NALM6 (cell line): ENCODE measurements around the gene DUSP22.

GRCh38 chr6:291906-292604, at the start of gene DUSP22:
TSS of gene DUSP22 (plus strand) at chr6:292487.
- PRO-cap: bidirectional peak, plus-strand start at chr6:292109, minus-strand start at chr6:292002; bidirectional peak, plus-strand start at chr6:292533, minus-strand start at chr6:292416

DNA sequence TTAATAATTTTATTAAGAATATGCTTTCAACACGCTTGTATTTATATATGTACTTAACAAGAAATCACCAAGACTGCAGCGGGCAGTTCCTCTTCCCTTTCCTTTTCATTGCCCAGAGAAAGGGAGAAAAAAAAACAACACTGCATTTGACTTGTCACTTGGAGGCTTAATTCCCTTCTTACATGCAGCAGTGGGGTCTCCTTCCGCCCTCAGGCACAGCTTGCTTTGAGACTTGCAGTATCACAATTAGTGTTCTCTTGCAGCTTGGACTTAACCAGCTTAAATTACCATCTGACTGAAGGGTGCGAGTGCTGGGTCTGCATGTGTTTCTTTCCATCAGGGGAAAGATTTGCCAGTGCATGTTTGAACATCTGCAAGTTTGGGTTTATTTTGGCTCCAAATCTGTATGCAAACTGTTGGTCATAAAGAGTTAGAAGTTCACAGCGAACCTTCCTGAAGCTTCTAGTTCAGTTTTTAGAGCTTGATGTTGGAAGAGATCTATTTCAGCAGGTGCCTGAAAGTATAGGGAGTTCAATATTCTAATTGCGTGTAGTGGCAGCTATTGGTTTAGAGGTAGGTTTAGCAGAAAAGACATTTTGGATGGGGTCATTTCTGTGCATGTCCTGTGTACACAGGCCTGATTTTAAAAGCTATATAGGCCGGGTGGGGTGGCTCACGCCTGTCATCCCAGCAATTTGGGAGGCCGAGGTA, 35.7 kb upstream of the IRF4 start:
- PRO-cap: no peak

DNA sequence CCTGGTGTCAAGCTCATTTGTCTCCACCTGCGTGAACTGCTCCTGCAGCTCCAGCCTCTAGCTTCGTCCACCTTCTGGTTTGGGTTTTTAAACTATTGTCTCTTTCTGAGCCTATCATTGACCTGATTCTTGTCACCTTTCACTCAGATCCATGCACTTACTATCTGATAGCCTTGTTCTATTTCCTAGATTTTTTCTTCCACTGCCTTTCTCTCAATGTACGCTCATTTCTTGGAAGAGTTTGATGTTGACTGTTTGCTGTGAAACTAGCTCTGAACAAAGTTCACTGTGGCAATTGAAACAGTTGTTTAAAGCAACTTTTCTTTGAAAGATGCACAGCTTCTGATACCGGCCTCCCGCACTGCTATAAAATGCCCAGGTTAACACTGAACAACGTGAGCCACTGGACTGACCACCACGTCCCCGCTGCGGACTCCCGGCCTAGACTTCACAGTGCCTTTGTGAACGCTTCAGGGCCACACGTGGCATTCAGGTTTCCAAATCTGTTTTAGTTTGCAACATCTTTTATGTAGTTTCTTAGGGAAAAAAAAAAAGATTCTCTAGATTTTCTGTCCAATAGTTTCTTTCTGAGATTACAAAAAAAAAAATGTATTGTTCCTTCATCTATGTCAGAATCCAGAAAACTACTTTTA, 29.8 kb upstream of the IRF4 start:
- PRO-cap: no peak

DNA sequence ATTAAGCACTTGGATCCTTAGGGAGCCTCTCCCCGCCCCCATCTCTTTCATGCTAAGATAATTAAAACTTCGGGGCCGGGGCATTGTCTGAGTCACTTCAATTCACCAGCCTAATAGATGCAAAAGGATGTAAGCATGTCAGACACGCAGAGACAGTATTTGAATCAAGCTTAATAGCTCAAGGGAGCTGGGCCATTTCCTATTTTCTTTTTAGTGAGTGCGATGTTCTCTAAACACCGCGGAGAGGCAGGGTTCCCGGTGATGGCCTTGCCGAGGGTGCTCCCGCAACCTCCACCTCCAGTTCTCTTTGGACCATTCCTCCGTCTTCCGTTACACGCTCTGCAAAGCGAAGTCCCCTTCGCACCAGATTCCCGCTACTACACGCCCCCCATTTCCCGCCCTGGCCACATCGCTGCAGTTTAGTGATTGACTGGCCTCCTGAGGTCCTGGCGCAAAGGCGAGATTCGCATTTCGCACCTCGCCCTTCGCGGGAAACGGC, 534 bp upstream of the IRF4 start:
- PRO-cap: no peak

DNA sequence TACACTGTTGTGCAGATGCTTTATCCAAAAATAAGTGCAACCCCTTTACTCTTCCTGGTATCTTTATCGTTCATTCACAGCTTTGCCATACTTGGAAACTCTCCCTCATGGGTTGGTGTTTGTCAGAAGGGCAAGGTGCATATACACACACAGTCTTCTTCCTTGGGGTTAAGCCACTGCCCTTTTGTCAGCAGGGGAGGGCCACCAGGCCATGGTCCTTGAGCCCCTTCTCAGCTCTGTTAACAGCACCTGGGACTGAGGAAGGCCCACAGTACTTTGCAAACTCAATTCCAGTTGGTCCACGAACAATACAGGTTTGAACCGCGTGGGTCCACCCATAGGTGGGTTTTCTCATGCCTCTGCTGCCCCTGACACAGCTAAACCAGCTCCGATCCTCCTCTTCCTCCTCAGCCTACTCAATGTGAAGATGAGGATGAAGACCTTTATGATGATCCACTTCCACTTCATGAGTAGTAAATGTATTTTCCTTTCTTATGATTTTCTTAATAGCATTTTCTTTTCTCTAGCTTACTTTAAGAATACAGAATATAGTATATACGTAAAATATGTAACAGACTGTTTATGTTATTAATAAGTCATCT, 120.5 kb downstream of the IRF4 start:
- PRO-cap: no peak

DNA sequence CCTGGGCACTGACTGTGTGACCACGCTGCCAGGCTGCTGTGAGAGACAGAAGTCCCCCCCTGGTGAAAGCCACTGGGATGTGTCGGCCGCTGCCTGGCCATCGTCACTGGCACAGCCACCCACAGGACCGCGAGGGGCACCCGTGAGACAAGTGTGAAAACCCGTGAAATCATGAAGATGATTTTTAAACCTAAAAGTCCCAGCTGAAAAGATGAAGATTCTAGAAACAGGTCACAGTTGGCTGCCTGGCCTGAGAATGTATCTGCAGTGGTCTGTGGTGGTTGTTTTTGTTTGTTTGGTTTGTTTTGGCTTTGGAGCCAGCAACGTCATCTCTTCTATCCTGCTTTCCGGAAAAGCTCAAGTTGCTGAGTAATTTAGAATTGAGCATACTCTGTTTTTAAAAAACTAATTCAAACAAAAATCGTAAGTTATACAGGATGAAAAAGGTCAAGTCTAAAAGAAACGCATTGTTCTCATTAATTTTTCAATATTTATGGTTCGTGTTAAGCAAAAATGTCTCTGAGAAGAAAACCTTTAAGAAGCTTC, 94.7 kb downstream of the HUS1B start:
- PRO-cap: no peak

GRCh38 chr6:617278-618057, 39.4 kb downstream of the HUS1B start:
- PRO-cap: no peak

DNA sequence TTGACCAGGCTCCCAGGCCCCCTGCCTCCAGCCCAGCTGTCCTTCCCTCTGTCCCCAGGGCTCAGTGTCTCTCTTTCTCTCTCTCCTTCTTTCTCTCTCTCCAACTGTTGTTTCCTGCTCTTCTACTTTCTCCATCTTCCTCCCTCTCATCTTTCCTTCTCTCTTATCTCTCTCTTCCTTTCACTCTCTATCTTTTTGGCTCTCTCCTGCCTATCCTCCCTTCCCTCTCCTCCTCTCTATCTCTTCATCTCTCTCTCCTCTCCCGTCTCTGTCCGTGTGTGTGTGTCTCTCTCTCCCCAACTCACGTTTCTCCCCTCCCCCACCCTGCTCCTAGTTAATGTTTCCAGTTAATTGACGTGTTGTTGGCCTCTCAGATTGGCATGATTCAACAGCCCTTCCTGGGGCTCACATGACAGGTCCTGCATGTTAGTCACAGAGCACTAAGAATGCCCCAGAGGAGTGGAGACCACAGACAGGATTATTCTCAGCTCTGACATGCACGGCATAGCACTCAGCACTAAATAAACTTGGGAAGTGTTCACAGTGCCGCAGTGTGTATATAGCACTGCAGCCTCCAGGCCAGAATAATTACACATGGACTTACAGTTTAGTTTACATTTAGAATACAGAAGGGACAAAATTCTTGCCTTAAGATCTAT, 180.3 kb upstream of the FOXQ1 start:
- PRO-cap: no peak

- PRO-cap: no peak
These were observed 648 bp downstream of the FOXQ1 start for GRCh38 chr6:1312438-1313053.

DNA sequence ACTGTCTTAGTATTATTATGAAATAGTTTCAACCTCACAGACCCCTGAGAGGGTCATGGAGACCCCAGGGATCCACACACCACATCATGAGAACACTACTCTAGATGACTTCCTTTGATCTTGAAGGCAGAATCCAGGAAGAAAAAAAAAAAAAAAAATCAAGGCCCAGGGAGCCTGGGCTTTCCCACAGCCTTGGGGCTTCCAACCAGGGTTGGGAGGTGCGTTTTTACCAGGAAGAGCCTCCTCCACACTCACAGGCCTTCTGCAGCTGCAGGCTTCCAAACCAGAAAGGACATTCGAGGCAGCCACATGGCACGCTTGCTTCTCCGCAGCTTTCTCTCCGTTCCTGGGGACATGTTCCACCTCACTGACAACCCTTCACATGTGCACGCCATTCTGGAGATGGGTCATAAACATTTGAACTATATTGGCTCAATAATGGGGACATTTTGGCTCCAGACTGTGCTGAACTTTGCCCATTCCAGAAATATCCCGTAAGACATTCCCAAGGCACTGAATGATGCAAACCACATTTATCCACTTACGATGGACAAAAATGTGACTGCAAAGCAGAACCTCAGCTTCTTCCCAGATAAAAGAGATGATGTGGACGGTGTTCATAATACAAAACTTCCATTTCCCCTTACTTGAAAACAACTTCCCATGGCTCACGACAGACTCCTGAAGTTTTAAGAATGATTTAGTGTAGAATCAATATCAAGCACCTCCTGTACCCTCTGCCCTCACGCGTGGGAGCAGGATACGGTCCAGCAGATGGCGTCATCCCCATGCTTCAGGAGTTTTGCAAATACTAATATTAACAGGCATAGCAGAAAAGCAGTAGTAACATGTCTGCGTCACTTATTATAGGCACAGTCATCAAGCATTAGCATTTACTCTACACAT, 25.6 kb upstream of the FOXF2 start:
- PRO-cap: no peak

DNA sequence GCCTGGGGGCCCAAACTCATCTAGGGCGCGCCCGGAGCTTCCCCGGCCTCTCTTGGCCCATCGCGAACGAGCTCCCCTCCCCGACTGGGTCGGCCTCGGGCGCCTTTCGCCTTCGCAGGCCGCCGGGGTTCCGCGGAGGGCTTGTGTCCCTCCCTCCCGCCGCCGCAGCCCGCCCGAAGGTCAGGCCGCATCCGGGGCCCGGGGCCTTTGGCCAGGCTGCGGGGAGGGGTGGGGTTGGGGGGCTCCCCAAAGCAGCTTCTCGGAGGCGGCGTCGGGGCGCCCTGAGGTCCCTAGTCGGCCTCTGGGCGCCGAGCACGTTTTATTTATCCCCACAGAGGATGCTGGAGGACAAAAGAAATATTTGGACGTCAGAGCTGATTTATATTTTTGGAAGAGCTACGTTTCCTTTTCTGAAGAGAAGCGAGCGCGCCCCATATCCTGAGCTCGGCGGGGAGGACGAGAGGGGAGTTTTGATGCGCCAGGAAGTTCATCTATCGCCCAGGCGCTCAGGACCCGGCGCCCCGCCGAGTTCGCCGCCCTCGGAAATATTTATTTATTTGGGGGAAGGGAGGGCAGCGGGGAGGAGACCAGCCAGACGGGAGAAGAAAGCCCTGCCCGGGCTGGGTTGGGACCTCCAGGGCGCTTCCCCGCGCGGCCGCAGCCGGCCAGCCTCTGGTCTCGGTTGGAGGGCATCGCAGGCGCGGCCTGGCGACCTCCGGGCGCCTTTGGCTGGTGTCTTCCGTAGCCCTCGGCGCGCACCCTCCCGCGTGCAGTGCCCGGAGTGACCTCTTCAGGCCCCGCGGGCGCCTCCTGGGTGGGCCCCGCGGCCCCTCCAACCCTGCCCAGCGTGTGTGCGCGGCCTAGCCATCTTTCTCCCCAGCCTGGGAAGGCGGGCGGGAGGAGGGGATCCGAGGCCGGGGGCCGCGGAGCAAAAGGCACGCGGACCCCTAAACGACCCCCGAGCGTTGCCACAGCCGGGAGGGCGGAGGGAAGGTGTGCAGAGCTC, 5.6 kb upstream of the FOXF2 start:
- PRO-cap: no peak

DNA sequence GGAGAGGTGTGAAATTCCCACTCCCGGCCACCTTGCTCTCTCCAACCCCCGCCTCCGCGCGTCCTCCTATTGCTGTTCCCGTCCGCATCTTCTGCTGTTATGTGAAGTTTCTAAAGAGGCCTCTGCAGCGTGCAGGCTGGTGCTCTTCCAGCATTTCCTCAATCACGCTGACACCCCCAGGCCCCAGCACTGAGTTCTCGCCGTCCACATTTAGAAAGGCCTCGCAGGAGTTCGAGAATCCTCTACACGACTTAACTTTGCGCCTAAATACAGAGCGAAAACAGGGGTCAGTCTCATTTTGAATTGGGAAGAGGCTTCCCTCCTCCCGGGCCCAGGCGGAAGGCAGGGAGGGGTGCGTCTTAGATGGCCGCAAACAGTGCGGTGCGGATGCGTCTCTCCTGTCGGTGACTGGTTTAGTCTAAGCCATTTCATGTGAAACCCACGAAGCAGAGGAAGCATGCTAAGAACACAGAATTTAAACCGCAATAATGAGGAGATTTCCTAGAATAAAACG, 4.1 kb upstream of the FOXF2 start:
- PRO-cap: no peak

GRCh38 chr6:1387675-1388692, 1.4 kb upstream of the FOXF2 start:
- PRO-cap: no peak

- PRO-cap: no peak
These were observed 548 bp downstream of the FOXF2 start for GRCh38 chr6:1389888-1390360.

DNA sequence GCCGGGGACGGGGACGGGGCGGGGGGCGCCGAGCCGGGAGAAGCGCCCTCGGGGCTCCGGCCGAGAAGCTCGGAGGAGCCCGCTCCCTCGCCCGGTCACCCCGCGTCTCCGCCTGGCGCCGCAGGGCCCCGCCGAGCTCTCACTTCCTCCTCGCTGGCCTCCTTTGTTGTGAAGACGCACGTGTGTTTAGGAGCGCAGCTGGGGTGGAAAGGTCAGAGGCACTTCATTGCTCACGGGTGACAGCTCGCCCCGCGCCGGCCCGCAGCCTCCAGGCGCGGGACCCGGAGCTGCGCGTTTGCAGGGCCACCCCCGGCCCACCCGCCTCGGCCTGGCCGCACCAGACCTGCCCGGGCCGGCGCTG, 5.0 kb downstream of the FOXC1 start:
- PRO-cap: no peak

DNA sequence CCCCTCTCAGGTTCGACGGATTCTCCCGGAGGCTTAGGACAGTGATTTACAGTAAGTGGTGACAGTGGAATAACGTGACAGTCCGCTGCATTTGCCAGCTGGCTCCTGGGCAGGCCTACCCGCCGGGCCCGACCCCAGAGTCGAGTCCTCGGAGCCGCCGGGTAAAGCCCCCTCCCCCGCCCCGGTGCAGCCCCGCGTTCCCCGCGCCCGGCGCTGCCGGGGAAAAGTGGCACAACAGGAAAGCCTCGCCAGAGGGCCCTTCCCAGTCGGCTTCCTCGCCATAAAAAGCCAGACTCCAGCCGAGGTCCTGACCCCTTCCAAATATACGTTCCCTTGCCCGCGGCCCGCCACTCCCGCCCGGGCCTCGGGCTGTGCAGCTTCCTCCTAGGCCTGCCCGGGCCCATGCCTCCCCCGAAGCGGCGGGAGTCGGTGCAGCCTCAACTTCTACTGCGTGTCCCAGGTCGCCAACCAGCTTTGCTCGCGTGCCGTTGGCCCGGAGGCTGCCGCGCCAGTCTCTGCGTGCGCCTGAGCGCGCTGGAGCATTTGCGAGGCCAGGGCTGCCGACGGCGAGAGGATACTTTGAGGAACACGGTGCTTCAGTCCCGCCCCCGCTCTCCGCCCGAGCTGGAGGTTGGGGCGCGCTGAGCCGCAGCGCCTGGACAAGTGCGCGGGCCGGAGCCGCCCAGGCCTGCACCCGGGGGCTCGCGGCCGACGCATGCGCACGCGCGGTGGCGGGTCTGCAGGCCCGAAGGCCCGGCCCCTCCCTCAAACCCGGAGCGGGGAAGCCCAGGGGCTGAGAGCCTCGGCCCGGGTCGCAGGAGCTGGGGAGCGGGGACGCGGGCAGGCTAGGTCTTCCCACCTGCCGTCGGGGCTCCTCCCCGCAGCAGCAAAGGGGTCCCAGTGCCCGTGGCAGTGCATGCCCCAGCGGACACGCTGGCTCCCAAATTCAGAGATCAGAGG, 10.0 kb downstream of the FOXC1 start:
- PRO-cap: no peak

- PRO-cap: no peak
These were observed 92.2 kb downstream of the FOXC1 start for GRCh38 chr6:1701820-1702370.

DNA sequence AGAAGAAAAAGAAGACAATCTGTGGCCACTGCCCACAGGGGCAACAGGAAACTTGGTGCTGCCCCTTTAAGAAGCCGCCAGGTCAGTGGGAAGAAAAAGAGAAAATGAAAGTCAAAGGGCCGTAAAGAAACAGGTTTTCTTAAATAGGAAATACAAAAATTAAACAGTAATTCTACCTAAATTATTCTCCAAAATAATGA, 23.7 kb downstream of the GMDS start:
- PRO-cap: no peak

DNA sequence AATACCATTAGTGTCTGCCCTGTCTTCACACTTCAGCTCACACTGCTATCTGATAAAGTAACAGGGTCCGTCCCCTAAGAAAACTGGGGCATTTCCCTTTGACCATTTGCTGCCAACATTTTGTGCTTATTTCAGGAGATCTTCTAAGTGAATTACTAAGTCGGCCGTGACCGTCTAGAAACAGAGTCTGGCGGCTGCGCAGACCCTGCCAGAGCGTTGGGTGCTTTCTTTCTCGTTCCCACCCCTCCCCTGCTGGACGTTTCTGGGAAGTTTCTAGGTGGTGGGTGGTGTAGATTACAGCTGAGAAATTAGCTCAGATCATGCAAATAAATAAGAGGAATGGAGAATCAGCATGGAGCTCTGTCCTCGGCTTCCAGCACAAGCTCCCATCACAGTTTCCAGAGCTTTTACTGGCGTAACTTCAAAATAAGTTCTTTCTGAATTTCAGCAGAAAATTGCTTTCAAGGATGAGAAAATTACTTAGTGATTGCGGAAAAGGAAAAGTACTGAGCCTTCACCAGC, 128.0 kb downstream of the MYLK4 start:
- PRO-cap: no peak

- PRO-cap: no peak
These were observed 18.8 kb downstream of the WRNIP1 start for GRCh38 chr6:2783958-2784498.